Spinal cord (tissue), 3 donors: ENCODE data around the gene POTED.

GRCh38 chr21:5117534-5118026 lies 5403.8 kb upstream of the TPTE start:
- PRO-cap = no peak
- RAMPAGE, long total RNA = no peak

DNA sequence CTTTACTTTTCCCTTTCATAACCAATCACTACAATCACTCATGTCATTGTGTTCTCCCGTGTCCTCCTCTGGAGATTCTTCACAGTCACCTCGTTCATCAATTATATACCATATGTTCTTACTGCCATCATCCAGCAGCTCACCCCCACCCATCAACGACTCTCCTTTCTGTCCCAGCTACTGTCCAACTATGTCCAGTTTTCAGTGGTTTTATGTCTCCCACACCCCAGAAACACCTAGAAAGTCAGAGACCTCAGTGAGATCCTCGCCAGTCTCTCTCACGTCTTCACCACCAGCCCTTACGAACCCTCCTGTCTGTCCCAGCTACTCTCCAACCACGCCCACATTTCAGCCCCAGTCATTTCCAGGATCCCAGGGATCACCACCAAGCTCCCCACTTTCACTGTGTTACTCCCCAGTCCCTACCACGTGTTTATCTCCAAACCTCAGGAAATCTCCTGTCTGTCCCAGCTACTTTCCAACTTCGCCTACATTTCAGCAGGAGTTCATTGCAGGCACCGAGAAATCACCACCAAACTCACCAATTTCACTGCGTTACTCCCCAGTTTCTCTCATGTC lies 1529.9 kb upstream of the TPTE start:
- PRO-cap = no peak
- RAMPAGE, long total RNA = no peak

GRCh38 chr21:9129585-9130169 lies 1391.7 kb upstream of the TPTE start:
- PRO-cap = no peak
- RAMPAGE, long total RNA = no peak

DNA sequence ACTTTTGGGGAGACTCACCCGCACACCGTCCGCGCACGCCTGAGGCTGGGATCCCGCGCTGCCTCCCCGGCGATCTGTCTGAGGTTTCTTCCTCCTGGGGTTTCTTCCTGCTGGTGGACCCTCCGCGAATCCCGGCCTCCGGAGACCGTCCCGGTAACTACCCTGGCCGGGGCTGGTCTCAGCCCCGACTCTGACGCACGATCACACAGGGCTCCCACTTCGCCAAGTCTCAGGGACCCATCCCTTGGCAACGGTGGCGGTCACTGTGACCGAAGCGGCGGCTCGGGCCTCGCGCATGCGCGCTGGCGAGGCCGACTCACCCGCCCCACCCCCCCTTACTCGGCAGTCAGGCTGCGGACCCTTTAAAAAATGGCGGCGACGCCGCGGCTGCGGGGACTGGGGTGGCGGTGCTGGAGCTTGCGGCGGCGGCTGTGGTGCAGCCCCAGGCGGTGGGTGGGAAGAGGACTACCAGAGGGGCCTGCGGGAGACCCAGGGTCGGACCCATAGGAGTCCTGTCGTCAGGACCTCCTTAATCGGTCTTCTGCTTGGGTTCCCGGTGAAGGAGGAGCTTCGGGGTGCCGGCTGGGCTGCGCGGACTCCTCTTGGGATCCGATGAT lies 402.1 kb upstream of the TPTE start:
- PRO-cap = no peak
- RAMPAGE, long total RNA = no peak

GRCh38 chr21:13609662-13610020 lies at the start of gene POTED:
Gene POTED, plus strand, starts transcription at chr21:13609777.
- PRO-cap = no peak
- RAMPAGE, long total RNA = no peak

DNA sequence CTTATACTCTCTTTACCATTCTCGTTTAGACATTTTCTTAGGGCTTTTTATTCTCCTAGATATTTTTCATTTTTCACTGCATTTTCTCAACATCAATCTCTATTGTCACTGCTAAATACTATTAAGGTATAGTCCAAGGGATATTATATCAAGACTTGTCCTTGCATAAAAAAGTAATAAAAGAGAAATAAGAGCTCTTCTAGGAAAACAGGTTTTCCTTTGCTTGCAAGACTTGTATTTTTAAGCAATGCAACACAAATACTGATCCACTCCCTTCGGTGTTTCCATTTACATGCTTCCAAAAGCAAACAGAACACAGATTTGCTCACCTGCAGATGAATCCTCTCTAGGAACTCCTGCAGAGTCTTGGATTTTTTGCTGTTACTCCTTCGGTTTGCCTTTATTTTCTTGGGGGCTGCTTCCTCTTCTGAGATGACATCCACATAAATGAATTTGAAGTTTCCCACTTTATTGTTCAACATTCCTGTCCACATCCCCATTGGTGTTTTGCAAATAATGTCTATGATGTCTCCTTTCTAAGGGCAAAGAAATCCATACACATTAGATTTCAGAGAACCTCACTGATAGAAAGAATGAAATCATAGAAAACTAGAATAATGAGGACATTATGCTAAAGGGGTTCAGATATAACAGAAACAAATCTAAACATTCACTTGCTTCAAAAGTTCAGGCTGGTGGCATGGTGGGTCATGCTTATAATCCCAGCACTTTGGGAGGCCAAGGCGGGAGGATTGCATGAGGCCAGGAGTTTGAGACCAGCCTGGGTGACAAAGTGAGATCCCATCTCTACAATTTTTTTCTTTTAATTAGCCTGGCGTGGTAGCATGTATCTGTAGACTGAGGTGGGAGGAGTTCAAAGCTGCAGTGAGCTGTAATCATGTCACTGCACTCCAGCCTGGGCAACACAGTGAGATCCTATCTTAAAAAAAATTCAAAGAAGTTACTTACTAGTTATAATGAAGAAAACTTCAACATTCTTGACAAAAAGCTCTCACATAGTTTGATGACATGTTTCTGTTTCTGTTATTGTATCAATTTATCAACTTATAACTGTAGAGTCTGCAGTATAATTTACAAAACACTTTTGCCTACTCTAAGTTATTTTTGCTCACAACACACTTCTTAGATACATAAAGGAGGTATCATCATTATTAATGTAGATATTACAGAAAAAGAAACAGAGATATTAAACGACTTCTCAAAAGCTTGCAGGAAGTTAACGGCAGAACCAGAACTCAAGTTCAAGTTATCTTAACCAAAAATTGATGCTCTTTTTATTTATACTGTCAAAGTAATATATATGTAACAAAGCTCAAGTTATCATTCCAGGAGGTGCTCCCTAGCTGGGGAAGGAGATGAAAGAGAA lies 45.4 kb downstream of the SAMSN1 start:
- PRO-cap = no peak
- RAMPAGE, long total RNA = no peak

GRCh38 chr21:14548626-14549286 lies 2.6 kb upstream of the SAMSN1 start:
- PRO-cap = no peak
- RAMPAGE, long total RNA = no peak

GRCh38 chr21:14864331-14864856 lies 200.4 kb downstream of the NRIP1 start:
- PRO-cap = no peak
- RAMPAGE, long total RNA = no peak

DNA sequence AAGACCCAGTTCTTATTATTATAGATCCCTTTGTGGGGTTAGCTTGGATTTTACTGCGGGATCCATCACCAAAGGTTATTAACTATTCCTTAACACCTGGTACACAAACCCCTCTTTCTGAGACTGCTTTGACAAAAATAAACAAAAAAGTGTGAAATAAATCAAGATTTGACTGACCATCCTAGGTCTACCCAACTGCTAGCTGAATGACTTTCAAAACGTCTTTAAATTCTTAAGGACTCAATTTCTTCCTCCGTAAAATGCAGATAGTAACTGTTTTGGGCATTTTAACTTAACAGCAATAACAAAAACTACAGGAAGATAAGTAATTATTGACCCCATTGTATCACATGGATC lies 9.3 kb downstream of the NRIP1 start:
- PRO-cap = no peak
- RAMPAGE, long total RNA = no peak

DNA sequence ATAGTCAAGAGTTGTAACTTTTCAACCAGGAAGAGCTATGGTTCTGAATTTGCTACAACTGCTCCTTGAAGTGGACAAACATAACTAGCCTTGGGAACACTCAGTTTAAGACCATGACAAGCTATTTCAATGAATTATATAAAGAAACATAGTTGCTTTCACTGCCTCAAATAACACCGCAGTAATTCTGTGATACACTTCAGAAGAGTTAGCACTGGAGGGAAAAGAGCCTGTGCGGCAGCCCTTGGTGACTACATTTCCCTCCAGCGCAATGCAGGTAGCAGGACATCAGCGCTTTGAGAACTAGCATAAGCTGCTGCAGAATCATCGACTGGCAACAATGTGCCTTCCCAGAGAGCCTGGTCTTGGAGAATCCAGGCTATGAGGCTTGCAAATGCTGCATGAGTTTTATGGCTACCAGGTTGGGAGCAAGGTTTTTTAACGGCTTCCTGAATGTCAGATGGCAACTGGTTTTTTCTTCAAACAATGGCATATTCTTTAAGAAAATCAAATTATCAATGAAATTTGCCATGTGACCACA lies 7.5 kb downstream of the NRIP1 start:
- PRO-cap = no peak
- RAMPAGE, long total RNA = no peak

DNA sequence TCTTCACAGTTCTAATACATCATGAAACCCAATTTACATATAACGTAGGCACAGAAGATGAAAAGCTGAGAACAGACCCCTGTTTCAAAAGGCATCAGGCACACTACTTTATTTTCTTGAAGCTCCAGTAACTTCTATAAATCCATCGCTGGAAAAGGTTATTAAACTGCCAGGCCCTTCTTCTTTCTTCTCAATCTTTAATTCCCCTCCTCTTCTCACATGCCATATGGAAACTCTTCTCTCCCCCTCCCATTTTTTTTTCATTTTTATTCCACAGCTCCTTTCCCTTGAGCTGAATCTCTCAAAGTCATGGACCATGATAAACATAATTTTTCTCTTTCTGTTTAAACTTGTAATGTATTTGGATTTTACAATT lies 86.2 kb upstream of the NRIP1 start:
- PRO-cap = no peak
- RAMPAGE, long total RNA = no peak

DNA sequence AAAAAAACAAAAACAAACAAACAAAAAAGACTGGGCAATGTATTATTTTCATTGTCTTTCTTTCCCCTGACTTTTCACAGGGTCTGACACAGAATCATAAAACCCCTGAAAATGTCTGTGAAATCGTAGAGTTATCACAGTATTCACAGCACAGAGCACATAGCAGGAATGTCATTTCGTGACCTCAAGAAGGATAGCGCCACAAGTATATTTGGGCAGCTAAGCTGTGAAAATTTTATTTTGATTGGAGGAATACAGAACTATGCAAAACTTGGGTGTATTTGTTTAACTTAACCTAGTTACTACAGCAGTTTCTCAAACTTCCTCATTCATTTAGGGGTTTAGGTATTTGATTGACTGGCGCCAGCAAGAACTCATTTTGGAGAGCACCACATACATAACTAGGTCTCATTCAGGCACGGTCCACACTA lies 154.9 kb upstream of the NRIP1 start:
- PRO-cap = no peak
- RAMPAGE, long total RNA = no peak

GRCh38 chr21:15442035-15442332 lies 287.8 kb upstream of the USP25 start:
- PRO-cap = no peak
- RAMPAGE, long total RNA = no peak

DNA sequence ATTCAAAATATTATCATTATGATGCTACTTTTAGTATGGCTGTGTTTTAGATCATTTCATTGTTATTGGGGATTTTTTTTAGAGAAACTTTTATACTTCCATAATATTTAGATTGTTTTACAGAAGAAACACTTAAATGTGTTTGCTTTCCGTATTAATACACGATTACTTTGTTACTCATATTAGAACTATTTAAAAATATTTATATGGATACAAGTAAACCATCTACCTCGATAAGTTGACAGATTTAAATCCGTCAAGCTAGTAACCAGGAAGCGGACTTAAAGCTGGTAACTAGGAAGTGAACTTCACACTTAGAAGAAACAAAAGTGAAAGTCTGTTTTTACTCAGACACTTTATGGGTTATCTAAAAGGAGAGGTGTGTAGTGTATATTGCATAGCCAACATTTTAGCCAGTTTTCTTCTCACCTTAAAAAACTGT lies 2.4 kb downstream of the USP25 start:
- PRO-cap = no peak
- RAMPAGE, long total RNA = no peak

GRCh38 chr21:15842162-15842773 lies 112.5 kb downstream of the USP25 start:
- PRO-cap = no peak
- RAMPAGE, long total RNA = no peak

- PRO-cap = no peak
- RAMPAGE, long total RNA = no peak
These were observed 349.0 kb downstream of the USP25 start for GRCh38 chr21:16078809-16079056.

DNA sequence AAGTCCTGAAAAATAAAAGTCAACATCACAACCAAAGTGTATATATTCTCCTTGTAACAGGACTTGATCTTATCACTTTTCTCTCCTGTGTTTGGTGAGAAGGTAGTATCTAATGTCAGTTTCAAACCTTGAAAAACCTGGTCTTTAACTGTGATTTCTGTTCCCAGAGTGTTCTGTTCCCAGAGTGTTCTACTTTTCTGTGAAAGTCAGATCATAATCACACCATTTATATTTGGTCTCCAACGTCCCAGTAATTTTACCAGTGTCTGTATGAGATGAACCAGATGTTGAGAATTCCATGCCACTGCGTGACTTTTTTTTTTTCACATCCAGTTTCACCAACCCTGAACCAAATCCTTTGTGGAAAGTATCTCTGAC lies 365.2 kb downstream of the USP25 start:
- PRO-cap = no peak
- RAMPAGE, long total RNA = no peak

DNA sequence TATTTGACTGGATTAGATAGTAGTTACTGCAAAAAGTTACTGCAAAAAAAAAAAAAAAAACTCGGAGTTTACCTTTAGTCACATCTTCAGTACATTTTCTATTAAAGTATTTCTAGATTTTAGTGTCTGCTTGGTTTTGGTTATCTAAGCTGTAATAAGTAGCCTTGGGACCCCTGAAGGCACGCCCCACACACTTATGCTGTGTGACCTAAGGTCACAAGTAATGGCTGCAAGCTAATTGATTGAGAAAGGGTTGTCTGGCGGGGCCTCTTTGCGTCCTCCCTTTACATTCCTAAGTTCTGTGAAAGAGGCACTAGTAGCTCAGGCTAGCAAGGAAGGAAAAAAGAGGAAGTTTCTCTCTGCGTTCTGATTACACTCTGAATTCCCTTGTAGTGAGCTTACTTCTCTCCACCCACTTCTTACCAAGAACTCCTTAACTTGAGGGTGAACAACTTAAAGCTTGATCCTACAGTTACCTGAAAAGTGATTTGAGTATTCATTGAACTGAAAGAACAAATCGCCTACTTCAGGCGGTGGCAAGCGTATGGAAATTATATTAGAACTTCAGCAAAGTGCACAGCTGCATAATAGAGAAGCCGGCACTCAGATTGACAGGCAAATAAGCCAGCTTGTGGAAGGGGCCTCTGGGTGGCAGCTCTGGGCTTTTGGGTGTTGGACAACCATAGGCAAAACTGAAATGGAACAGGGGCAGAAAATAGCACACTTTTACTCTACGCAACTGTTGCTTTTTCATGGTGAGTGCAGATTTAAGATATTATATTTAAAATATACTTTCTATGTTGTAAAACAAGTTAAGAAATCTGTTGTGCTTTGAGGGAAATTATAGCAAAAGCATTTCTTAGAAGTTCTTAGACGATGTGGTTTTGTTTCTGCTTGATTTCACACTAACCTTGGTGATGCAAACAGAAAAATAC lies 464.4 kb downstream of the USP25 start:
- PRO-cap = no peak
- RAMPAGE, long total RNA = no peak

DNA sequence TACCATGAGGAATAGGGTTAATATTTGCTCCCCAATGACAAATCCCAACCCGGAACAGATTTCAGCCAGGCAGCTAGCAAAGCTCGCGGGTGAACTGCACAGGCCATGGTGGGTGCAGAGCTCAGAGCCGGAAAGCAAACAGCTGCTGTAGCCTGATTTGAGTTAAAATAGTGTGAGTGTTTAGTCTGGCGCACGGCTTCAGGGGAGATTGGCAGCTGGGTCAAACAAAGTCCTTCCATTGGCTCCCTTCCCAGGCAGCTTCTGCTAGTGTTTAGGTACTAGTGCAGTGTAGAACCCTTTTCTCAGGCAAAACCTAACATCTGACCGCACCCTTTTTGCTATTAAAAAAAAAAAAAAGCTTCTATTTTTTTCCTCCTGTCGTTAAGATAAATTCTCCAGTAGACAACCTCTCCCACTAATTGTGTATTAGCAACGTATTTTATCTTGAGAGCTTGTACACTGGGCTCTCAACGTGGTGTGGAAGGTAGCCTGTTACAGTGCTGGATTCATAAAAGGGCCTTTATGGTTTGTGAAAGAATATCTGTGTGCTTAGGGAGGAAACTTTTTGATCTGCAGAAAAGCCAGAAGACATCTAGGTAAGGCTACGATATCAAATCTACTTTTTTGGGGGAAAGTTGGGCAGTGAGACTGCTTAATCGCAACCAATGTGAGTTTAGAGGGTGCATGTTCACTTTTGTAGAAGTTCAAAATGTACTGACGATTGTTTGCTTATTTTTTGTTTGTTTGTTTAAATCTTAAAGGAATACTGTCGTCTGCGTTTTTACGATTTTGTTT lies 689.6 kb downstream of the USP25 start:
- PRO-cap = no peak
- RAMPAGE, long total RNA = no peak

- PRO-cap = no peak
- RAMPAGE, long total RNA = no peak
These were observed 807.4 kb downstream of the USP25 start for GRCh38 chr21:16536964-16537850.